Metastatic Liver Carcinoma in the Lung (tissue), 2 donors: ENCODE results near the gene SDC1.

- PRO-cap, 2 experiments: peak in 2 of 2 experiments; most common plus-strand start chr2:20224330 (in 1); most common minus-strand start chr2:20224300 (in 2)
Observed at GRCh38 chr2:20224173-20224518, 784 bp downstream of the SDC1 start.

DNA sequence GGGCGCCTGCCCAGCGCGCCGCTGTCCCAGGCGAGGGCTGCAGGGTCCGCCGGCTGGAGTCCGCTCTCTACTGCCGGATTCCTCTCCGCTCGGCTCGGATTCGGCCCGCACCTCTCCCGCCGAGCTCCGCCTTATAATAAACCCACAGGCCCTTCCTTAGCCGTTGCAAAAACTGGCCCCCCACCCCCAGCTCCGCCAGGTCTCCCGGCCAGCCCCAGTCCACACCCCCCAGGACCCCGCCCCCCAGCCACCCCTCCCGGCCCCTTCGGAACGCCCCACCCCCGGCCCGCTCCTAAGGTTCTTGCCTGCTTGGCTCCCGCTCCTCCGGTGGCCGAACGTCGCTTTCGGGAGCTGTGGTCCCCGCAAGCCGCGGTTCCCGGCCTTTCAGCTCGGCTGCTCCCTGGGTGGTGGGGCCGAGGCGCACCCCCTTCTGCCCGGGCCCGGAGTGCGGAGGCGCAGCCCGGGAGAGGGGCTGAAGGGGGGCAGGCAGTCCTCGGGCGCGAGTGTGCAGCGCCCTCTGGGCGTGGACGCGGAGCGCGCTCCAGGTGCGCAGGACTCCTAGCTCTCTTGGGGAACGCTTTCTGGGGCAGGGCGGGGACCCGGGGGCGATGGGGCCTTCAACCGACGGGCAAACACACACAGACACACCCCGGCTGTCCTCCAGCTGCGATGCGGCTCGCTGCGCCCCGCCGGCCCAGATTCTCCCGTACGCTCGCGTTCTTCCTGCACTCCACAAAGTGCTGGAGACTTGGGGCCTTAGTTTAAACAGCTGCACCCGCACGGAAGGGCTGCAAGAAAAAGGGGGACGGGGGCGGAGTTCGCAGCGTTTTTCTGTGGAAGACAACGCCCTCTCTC is at the start of gene SDC1:
Gene SDC1 (minus strand): TSS at position 174 of the 855 bp plus-strand sequence.
- PRO-cap, 2 experiments: peak in 2 of 2 experiments; most common plus-strand start position 324 of the sequence (in 1); most common minus-strand start position 109 of the sequence (in 1)

DNA sequence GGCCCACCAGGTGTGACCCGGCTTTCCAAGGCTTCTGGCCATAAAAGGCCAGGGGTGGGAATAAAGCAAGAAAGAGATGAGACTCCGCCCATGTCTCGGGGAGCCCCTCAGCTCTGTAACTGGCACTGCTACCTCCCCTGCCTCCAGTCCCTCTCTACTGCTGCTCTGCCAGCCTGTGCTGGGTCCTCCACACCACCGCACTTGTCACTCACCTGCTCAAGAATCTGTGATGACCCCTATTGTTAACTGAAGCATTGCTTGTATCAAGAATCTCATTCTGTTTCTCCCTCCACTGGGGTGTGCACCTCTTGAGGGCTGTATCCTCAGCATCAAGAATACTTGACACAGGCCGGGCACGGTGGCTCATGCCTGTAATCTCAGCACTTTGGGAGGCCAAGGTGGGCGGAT is 18.2 kb upstream of the SDC1 start:
- PRO-cap, 2 experiments: no peak in any of the 2 experiments

- PRO-cap, 2 experiments: no peak in any of the 2 experiments
Observed at GRCh38 chr2:20444209-20444568, 2.7 kb upstream of the RHOB start.

- PRO-cap, 2 experiments: no peak in any of the 2 experiments
Observed at GRCh38 chr2:20496521-20496954, 49.7 kb downstream of the RHOB start.

DNA sequence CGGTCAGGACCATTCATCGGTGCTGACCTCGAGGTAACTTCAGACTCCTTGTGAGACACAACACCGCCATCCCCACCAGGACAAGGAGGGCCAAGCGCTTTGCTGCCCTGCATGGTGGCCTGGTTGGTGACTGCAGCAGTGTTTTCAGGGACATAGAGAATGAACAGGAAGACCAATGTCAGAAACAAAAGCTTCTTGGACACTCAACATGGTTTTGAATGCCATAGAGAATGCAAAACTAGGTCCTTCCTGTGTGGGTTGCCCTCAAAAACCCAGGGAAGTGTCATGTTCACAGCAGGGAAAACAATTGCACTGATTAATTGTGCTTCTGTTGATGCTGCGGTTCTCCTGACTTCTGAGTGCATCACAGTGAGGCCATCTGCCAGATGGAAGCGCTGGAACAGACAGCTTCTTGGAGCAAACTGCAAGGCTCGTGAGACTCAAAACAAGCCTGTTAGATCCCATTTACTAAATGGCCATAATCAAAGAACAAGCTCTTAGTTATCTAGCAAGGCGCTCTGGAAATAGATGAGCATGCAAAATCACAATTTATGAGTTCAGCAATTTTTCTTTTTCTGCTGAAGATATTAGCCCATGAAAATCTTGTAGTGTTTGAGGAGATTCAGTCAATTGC is 77.0 kb downstream of the HS1BP3 start:
- PRO-cap, 2 experiments: no peak in any of the 2 experiments

- PRO-cap, 2 experiments: peak in 1 of 2 experiments; most common plus-strand start chr2:20614735 (in 1); most common minus-strand start chr2:20614968 (in 1)
Observed at GRCh38 chr2:20614615-20615178, 36.2 kb downstream of the HS1BP3 start.

DNA sequence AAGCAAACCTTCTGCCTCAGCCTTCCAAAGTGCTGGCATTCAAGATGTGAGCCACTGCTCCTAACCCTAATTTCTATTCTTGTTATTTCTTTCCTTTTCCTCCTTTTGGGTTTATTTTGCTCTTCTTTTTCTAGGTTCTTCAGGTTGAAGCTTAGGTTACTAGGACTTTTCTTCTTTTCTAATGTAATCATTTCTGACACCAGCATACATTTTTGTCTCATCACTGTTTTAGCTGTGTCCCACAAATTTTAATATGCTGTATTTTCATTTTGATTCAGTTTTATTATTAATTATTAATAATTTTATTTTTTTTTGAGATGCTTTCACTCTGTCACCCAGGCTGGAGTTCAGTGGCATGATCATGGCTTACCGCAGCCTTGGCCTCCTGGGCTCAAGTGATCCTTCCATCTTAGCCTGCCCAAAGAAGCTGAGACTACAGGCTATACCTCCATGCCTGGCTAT is 66.0 kb downstream of the GDF7 start:
- PRO-cap, 2 experiments: no peak in any of the 2 experiments

DNA sequence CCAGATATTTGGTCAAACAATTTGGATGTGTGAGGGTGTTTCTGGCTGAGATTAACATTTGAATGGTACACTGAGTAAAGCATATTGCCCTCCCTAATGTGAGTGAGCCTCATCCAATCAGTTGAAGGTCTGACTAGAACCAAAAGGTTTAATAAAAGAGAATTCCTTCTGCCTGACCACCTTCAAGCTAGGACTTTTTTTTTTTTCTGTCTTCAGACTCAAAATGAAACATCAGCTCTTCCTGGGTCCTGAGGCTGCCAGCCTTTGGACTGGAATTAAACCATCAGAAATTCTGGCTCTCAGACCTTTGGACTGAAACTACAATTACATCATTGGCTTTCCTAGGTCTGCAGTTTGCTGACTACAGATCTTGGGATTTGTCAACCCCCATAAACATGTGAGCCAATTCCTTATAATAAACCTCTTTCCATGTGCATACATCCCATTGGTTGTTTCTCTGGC is 65.3 kb downstream of the LDAH start:
- PRO-cap, 2 experiments: peak in 1 of 2 experiments; most common minus-strand start position 266 of the sequence (in 1)

DNA sequence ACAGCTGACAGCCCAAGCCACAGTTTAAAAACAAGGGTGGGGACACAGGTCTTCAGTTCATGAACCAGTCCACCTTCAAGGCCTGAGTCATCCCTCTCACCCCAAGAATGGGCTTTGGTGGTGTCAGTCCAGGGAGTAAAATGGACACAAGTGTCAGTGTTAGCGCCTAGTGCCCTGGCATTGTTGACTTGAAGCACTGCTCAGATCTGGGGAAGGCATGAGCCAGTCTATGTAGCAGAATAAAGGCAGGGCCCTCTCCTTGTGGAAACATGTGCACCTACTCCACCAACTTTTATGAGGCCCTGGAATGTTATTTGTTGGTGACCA is 47.5 kb downstream of the APOB start:
- PRO-cap, 2 experiments: no peak in any of the 2 experiments

- PRO-cap, 2 experiments: no peak in any of the 2 experiments
Observed at GRCh38 chr2:21035366-21036458, 8.2 kb downstream of the APOB start.

- PRO-cap, 2 experiments: no peak in any of the 2 experiments
Observed at GRCh38 chr2:21036459-21037668, 7.0 kb downstream of the APOB start.

- PRO-cap, 2 experiments: peak in 1 of 2 experiments; most common plus-strand start chr2:21047730 (in 1)
Observed at GRCh38 chr2:21047003-21047902, 3.4 kb upstream of the APOB start.

DNA sequence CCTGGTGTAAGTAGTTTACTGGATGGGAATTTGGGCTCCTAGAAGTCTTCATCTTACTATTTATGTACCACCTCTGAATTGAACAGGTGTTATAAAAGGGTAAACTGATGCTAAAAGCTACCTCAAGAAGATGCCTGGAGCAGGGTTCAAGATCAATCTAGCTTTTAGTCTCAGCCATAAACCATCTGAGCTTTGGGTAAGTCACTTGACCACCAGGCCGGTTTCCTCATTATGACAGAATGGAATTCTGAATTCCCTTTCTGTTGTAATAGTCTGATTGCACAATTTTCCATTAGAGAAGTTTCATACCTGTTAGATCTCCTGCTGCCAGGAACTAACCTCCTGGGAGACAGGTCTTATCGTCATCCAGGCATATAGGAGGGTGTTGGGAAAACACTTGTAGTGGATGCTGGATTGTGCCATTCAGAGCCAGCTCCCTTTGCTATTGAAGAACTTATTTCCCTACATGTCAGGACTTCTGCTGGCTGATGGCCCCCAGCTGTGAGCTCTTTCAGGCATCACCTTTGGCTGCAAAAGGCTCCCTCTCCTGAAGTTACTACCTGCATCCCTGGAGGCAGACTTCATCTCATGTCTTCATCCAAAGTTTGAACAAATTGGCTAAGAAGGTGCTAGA is 272.5 kb downstream of the TDRD15 start:
- PRO-cap, 2 experiments: no peak in any of the 2 experiments

- PRO-cap, 2 experiments: peak in 1 of 2 experiments; most common minus-strand start chr2:21422932 (in 1)
Observed at GRCh38 chr2:21422789-21423039, 298.9 kb downstream of the TDRD15 start.

DNA sequence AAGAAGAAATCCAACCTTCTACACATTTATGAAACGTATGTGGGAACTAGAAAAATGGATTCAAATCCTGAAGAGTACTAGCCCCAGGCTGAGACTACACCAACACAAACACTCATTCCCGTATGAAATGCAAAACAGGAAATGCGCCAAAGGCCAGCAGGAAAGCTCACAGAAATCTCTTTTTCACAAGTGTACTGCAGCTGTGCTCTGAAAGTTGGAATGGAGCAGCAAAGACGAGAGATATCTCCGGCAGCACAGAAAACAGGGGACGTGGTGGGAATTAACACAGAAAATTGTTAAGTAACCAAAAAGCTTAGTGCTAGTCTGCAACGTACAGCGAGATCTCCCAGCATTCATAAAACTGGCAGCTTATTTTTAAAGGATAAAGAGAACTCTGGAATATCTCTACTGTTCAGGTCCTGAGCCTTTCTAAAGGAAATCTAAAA is 913.6 kb downstream of the TDRD15 start:
- PRO-cap, 2 experiments: no peak in any of the 2 experiments

DNA sequence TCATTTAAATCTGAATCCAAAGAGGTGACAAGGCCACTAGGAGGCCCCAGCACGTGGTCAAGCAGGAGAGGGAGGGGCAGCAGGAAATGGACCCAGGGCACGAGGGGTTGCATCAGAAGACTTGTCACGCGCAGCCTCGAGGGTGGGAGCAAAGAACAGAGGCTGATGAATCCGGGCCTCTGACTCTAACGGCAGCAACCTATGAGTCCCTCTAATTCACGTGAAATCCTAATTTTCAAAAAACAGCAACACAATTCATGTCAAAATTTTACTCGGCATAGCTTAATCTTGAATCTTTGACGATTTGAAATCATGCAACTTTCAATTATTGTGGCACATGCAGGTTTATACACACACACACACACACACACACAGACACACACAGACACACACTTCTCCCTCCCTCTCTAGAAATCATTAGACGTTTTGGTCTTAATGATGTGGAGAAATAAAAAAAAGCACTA is 24.1 kb upstream of the KLHL29 start:
- PRO-cap, 2 experiments: no peak in any of the 2 experiments

GRCh38 chr2:23380294-23381066 is 4.5 kb upstream of the KLHL29 start:
- PRO-cap, 2 experiments: no peak in any of the 2 experiments

- PRO-cap, 2 experiments: no peak in any of the 2 experiments
Observed at GRCh38 chr2:23404434-23404798, 19.4 kb downstream of the KLHL29 start.

DNA sequence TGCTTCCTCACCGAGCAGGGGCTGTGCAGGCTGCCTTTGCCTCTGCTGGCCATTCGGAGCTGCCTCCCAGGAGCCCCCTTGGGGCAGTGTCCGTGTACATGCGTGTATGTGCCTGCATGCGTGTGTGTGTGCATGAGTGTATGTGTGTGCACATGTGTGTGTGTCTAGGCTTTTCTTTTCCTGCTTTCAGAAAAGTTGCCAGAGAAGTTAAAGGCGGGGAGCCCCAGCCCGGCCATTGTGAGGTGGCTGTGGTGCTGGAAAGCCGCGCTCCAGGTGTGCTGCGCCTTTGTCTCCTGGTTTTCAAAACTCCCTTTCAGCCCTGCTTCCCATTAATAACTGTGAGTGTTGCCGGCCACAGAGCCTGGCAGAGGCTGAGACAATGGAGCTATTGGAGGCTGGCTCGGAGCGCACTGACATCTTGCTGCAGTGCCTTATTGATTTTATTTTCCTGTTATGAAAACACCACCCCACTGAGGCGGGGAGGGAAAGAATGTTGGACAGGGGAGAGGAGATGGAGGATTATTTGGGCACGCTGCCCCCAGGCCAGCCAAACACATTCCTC is 178.5 kb downstream of the KLHL29 start:
- PRO-cap, 2 experiments: no peak in any of the 2 experiments